Cardiac septum (tissue), 1 donor: ENCODE measurements around the genes INTS3, HAX1 and ATP8B2.

GRCh38 chr1:153727872-153728258 is at the start of gene INTS3:
TSS of gene INTS3 (plus strand) at chr1:153728050.
- PRO-cap, result bidirectional peak, plus-strand start at chr1:153728076, minus-strand start at chr1:153727698

GRCh38 chr1:153771140-153771595 is 4.0 kb upstream of the SLC27A3 start:
- PRO-cap, result no peak

DNA sequence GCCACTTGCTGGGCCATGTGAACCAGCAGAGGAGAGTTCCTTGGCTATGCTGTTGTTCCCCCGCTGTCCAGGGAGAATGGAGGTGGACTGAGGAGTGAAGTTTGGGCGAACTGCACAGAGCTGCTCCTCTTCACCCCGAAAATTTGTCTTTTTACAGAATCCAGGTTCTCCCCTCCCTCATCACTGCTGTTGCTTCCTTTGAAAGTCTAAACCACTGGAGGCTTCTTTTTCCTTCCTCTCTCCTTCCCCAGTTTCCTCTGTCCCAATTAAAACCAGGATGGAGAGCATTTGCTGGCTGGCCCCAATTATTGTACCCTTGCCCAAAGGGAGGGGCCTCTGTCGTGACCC is 711 bp upstream of the SLC27A3 start:
- PRO-cap, result no peak

DNA sequence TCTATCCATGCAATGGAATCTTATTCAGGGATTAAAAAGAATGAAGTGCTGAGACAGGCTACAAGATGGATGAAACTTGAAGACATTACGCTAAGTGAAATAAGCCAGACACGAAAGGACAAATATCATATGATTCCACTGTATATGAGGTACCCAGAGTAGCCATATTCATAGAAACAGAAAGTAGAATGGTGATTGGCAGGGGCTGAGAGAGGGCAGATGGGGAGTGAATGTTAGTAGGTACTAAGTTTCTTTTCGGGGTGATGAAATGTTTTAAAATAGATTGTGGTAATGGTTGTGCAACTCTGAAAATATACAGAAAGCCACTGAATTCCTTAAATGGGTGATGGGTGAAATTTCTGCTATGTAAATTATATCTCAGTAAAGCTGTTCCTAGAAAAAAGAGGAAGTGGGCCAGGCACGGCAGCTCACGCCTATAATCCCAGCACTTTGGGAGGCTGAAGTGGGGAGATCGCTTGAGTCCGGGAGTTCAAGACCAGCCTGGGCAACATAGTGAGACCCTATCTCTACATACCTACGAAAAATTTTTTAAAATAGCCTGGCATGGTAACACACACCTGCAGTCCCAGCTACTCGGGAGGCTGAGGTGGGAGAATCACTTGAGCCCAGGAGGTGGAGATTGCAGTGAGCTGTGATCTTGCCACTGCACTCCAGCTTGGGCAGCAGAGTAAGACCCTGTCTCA is 15.9 kb downstream of the SLC27A3 start:
- PRO-cap, result no peak

DNA sequence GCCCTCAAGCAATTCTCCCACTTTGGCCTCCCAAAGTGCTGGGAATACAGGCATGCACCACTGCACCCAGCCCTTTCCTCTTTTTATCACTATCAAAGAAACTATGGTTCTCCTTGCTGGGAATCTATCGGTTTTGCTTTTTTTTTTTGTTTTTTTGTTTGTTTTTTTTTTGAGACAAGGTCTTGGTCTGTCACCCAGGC is 48.3 kb downstream of the SLC27A3 start:
- PRO-cap, result no peak

GRCh38 chr1:153880725-153881405 is 41.9 kb downstream of the GATAD2B start:
- PRO-cap, result bidirectional peak, plus-strand start at chr1:153881116, minus-strand start at chr1:153881014

GRCh38 chr1:154156761-154157392 is 35.0 kb downstream of the TPM3 start:
- PRO-cap, result no peak

GRCh38 chr1:154164440-154164852 is 27.5 kb downstream of the TPM3 start:
- PRO-cap, result no peak

GRCh38 chr1:154272124-154272848 is at the start of gene HAX1:
TSS of gene HAX1 (plus strand) at chr1:154272629.
- PRO-cap, result bidirectional peak, plus-strand start at chr1:154272589, minus-strand start at chr1:154272401

GRCh38 chr1:154325098-154326123 is at the start of gene ATP8B2:
TSS of gene ATP8B2 (plus strand) at chr1:154325525.
- PRO-cap, result bidirectional peak, plus-strand start at chr1:154325556, minus-strand start at chr1:154325440

- PRO-cap, result no peak
Measured at GRCh38 chr1:154331519-154332174, 6.3 kb downstream of the ATP8B2 start.

- PRO-cap, result unidirectional peak, plus-strand start at chr1:154423904
Measured at GRCh38 chr1:154423272-154424116, 18.4 kb downstream of the IL6R start.

DNA sequence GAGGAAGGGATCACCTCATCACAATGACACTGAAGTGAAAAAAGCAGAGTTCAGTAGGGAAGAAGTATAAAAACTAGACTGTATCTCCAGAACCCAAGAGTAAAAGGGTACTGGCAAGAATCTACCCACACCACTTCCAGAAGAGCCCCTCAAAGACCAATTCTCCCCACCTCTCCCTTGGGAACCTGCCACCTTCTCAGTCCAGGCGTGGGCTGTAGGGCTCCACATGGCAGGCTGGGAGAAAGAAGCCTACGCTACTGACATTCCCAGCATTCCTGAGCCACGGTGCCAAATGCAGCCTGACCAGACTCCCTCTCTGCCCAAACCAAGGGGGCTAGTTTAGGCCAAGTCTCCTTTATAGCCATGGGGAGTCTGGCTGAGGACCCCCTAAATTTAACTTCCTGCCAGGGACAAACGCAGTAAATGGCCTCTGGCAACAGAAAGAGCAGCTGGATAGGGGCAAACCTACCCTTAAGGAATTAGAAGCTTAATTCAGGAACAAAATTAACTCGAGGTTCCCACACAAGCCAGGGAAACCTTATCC is 2.0 kb downstream of the UBE2Q1 start:
- PRO-cap, result no peak

GRCh38 chr1:154582565-154583375 is 15.2 kb downstream of the CHRNB2 start:
- PRO-cap, result no peak

GRCh38 chr1:154609192-154609925 is 1.4 kb upstream of the ADAR start:
- PRO-cap, result no peak

- PRO-cap, result bidirectional peak, plus-strand start at chr1:154627997, minus-strand start at chr1:154627971
Measured at GRCh38 chr1:154627819-154628326, 19.9 kb upstream of the ADAR start.

GRCh38 chr1:154696608-154696919 is 88.6 kb upstream of the ADAR start:
- PRO-cap, result no peak

DNA sequence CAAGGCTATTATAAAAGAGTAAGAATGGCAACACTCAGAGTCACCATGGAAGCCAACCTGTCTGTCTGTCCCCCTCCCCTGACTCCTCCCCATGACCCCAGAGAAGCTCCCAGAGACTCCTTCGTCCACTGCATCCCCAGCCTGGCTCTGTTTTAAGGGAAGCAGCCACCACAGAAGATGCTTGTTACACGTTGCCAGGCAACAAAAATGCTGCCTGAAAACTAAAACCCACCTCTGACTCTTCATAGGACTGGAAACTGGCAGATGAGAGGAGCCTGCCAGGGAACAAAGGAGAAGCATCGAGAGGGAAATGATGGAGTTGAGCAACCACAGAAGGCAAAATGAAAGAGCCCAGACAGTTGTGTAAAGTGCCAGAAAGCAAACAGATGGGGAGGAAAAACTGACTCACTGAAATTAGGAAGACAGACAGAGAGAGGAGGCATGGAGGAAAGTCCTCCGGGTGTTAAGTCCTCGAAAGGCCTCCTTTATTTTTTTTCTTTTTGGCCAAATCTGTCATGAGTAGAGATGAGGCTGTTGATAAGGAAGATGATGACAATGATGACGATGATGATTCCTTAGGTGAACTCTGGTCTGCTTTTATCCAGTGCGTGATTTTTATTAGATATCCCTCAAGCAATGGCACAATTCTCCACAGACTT is 118.3 kb downstream of the KCNN3 start:
- PRO-cap, result no peak

DNA sequence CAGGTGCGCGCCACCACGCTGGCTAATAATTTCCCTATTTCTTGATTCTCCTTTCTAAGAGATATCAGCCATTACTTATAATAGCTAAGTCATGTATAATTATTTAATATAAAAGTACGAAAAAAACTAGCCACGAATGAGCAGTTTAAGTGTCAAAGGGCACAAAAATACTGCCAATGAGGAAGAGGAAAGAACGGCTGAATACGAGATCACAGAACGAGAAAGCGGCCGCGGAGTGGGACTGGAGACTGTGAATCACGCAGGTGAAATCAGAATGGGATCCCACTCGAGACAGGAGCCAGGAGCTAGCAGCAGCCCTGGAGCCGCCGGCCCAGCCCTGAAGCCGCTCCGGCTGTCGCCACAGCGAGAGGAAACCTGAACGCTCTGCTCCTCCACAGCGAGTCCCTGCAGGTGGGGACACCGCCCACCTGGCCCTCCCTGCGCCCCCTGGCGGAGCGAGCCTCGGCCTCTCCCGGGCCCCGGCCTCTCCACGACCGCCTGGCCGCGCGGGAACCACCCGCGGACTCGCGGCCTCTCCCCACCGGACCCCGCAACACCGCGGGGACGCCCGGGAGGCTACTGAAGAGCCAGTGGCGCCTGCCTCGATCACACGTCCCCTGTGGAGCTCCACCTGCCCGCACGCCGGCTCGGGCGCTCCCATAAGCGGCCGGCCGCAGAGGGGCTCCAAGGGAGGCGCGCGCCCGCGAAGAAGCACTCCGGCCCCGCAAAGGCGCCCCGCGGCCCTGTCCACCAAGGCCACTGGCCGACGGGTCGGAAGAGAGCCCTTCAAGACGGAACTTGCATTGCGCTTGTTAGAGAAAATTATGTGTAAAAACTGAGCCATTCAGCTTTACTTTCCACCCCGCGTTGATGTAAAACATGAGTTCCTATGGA is 109.7 kb downstream of the KCNN3 start:
- PRO-cap, result no peak

DNA sequence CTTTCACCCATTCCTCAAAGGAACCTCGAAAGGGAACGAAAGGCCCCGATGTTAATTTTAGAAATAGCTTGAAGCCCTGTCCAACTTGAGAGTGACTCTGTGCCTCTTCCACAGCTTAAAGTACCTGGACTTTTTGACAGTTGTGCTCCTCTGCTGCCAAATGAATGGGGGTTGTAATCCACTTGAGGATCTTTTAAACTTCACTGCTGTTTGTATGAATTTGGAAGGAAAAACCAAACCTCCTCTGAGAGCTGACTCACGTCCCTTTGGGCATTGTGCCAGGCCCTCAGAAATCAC is 78.5 kb downstream of the KCNN3 start:
- PRO-cap, result unidirectional peak, minus-strand start at position 166 of the sequence